Metastatic Breast Carcinoma in the Brain (tissue), 10 donors: Measurements from ENCODE around the gene MT1H.

GRCh38 chr16:54171876-54172474, 114.6 kb downstream of the IRX3 start:
- PRO-cap, 10 experiments = peak in 2 of 10 experiments; most common plus-strand start chr16:54172355 (in 2); most common minus-strand start chr16:54172297 (in 1)

- PRO-cap, 10 experiments = peak in 3 of 10 experiments; most common plus-strand start chr16:54278341 (in 1); most common minus-strand start chr16:54278102 (in 1)
These were observed 8.4 kb downstream of the IRX3 start for GRCh38 chr16:54277850-54278908.

DNA sequence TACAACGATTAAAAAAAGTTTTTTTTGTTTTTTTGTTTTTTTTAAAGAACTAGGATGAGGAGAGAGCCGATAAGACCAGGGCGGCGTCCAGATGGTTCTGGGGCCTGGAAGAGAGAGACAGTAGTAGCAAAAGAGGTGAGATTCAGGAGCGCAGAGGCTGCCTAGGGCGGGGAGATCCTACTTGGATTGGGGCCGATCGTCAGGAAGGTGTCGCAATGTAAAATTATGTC, 3.0 kb downstream of the IRX3 start:
- PRO-cap, 10 experiments = peak in 2 of 10 experiments; most common plus-strand start position 153 of the sequence (in 2); most common minus-strand start position 99 of the sequence (in 2)

DNA sequence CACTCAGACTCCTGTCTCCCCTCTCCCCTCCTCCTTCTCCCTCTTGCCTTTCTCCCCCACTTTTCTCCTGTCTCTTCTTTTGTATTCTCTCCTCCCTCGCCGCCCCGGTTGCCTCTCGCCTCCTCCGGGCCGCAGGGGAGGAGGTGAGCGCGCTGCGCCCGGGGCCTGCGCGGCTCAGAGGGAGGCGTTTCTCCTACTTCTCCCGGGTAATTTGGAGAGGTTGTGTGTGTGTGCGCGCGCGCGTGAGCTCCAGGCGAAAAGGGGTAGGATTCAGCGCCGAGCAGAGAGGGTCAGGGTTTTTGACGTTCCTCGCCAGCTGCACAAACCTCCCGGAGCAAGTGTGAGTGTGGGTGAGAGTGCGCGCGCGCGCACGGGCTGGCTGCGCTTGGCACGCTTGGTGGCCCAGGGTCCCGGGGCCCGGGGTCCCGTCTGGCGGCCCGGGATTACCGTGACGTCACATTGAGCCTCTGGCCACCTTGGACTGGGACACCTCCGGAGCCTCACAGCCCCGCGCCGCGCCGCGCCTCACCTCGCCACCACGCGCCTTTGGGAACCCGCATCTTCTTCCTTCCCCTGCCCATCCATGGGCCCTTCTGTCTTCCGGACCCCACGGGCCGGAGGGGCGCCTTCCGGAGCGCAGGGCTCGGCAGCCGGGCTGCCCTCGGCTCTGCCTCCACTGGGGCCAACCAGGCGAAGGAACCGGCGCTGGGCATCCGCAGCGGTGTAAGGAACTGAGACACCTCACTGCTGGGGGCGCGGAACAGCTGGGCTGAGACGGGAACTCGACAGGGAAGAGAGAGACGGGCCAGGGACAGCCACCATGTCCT, 482 bp downstream of the IRX6 start:
- PRO-cap, 10 experiments = no peak in any of the 10 experiments

- PRO-cap, 10 experiments = no peak in any of the 10 experiments
These were observed 60.7 kb downstream of the IRX6 start for GRCh38 chr16:55384622-55385276.

- PRO-cap, 10 experiments = no peak in any of the 10 experiments
These were observed 1.1 kb downstream of the MMP2 start for GRCh38 chr16:55479829-55480862.

DNA sequence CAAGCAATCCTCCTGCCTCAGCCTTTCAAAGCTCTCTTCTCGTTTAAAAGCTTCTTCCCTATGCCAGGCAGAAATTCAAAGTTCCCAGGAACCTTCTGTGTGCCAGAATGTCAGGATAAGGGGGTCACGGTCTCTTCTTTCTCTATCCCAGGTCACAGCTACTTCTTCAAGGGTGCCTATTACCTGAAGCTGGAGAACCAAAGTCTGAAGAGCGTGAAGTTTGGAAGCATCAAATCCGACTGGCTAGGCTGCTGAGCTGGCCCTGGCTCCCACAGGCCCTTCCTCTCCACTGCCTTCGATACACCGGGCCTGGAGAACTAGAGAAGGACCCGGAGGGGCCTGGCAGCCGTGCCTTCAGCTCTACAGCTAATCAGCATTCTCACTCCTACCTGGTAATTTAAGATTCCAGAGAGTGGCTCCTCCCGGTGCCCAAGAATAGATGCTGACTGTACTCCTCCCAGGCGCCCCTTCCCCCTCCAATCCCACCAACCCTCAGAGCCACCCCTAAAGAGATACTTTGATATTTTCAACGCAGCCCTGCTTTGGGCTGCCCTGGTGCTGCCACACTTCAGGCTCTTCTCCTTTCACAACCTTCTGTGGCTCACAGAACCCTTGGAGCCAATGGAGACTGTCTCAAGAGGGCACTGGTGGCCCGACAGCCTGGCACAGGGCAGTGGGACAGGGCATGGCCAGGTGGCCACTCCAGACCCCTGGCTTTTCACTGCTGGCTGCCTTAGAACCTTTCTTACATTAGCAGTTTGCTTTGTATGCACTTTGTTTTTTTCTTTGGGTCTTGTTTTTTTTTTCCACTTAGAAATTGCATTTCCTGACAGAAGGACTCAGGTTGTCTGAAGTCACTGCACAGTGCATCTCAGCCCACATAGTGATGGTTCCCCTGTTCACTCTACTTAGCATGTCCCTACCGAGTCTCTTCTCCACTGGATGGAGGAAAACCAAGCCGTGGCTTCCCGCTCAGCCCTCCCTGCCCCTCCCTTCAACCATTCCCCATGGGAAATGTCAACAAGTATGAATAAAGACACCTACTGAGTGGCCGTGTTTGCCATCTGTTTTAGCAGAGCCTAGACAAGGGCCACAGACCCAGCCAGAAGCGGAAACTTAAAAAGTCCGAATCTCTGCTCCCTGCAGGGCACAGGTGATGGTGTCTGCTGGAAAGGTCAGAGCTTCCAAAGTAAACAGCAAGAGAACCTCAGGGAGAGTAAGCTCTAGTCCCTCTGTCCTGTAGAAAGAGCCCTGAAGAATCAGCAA, 3.3 kb upstream of the LPCAT2 start:
- PRO-cap, 10 experiments = no peak in any of the 10 experiments

DNA sequence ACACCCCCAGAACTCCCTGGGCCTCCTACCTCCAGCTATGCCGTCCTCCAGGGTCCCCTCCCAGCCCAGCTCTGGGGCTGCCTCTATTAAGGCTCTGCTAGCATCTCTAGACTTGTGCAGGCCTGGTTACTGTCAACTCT, 20.0 kb downstream of the GNAO1 start:
- PRO-cap, 10 experiments = no peak in any of the 10 experiments

GRCh38 chr16:56421868-56422771, 3.2 kb downstream of the AMFR start:
- PRO-cap, 10 experiments = no peak in any of the 10 experiments

DNA sequence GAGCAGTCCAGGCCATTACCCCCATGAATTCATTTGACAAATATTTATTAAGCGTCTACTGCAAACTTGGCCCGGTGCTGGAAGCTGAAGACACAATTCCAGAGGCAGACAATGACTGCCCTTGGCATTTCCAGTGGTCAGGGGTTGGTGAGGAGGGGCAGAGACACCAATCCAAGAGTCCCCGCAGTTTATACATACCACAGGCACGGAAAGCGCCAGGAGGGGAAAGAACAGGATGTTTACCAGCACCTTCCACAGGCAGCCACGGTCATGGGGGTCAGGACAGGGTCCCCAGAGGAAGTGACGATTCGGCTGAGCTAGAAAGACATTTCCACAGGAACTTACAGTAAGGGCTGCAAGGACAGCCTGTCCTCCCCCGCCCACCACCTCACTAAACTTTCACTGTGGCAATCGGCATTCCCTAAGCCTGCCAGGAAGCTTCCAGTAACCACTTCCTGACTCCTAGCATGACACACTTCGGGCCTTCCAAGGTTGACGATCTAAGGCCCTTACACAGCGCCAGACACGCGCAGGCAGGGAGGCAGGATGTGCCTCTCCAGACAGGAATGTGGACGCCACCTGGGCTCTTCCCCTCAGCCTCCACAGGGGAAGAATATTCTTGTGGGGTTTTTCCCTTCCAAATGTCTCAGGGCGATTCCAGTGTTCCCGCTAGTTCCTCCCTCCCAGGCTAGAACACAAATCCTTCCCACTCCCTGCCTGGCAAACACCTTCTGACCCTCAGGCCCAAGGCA, 1.2 kb upstream of the MT2A start:
- PRO-cap, 10 experiments = peak in 6 of 10 experiments; most common plus-strand start position 444 of the sequence (in 2); most common minus-strand start position 393 of the sequence (in 5)

DNA sequence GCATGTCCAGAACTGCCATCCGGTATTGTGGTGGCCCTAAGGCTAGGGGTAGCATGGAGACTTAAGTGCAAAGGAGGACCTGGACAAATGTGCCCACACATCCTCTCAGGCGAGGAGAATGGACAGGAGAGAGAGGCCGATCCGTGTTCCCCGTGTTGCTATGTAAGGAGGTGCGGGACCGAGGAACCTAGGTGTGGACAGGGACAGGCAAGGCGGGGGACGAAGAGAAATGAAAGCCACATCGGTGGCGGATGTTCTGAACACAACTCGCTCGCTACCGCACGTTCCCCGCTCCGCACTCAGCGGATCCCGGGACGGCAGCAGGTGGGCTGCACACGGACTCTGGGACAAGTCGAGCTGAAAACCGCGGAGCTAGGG, 533 bp upstream of the MT1E start:
- PRO-cap, 10 experiments = peak in 3 of 10 experiments; most common plus-strand start position 64 of the sequence (in 2); most common minus-strand start position 308 of the sequence (in 1)

GRCh38 chr16:56668979-56670024, at the start of gene MT1H:
Gene MT1H, plus strand, starts transcription at chr16:56669814.
- PRO-cap, 10 experiments = no peak in any of the 10 experiments

DNA sequence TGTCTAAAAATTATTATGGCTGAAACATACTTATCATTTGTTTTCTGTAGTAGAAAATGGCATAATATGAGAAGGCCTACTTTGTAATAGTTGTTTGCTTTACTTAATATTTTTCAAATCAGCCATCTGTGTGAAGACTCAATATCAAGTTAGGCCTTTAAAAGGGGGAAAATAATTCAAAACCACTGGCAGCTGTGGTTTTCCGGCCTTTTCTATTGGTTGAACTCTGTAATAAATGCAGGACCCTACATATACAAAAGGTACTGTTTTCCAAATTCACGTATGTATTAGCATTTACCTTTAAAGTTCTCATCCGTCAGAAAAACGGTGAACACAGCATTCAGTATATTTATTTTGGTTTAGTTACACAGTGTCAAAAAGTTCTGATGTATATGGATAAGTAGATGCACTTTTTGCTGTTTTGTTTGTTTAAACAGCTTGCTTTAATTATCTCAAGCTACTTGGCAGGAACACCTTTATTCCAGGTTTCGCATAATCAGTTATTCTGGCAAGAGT, 1.8 kb downstream of the HERPUD1 start:
- PRO-cap, 10 experiments = no peak in any of the 10 experiments

GRCh38 chr16:56938549-56939574, 6.9 kb downstream of the HERPUD1 start:
- PRO-cap, 10 experiments = no peak in any of the 10 experiments

- PRO-cap, 10 experiments = no peak in any of the 10 experiments
These were observed 46.6 kb upstream of the CPNE2 start for GRCh38 chr16:57045635-57046284.

DNA sequence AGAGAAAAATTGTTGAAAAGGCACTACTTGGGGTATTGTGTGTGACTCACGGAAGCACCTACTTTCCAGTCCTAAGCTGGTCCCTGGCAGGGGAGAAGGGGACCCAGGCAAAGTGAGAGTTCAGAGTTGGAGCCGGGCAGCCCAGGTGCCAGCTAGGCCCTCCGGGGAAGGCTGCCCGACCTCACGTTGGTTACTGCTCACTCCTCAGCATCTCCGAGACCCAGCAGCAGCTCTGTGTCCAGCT, 26.1 kb upstream of the CPNE2 start:
- PRO-cap, 10 experiments = peak in 1 of 10 experiments; most common plus-strand start position 119 of the sequence (in 1)

DNA sequence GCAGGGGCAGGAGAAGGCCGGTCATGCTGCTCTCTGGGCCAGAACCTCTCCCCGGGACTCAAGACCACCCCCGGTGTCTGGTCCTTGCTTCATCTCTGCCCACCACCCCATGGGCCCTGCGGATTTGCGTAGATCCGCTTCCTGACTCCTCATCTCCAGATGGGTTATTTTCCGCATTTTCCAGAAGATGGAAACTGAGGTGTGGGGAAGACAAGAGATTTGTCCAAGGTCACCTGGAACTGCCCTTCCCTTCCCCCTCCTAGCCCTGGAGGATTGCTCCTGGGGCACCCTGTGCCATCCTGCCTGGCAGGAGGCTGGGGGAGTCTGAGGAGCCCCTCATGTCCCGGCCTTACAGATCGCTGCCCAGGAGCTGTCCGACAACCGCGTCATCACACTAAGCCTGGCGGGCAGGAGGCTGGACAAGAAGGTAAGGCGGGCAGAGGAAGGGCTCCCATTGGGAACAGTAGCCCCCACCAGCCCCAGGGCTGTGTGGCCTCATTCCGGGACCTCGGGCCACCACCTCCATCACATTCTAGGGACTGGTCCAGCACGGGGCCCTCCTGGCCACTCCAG, 24.8 kb downstream of the CPNE2 start:
- PRO-cap, 10 experiments = no peak in any of the 10 experiments

- PRO-cap, 10 experiments = no peak in any of the 10 experiments
These were observed 28.6 kb downstream of the CPNE2 start for GRCh38 chr16:57120740-57121533.

GRCh38 chr16:57147333-57148254, 38.2 kb downstream of the PSME3IP1 start:
- PRO-cap, 10 experiments = peak in 1 of 10 experiments; most common minus-strand start chr16:57147483 (in 1)

DNA sequence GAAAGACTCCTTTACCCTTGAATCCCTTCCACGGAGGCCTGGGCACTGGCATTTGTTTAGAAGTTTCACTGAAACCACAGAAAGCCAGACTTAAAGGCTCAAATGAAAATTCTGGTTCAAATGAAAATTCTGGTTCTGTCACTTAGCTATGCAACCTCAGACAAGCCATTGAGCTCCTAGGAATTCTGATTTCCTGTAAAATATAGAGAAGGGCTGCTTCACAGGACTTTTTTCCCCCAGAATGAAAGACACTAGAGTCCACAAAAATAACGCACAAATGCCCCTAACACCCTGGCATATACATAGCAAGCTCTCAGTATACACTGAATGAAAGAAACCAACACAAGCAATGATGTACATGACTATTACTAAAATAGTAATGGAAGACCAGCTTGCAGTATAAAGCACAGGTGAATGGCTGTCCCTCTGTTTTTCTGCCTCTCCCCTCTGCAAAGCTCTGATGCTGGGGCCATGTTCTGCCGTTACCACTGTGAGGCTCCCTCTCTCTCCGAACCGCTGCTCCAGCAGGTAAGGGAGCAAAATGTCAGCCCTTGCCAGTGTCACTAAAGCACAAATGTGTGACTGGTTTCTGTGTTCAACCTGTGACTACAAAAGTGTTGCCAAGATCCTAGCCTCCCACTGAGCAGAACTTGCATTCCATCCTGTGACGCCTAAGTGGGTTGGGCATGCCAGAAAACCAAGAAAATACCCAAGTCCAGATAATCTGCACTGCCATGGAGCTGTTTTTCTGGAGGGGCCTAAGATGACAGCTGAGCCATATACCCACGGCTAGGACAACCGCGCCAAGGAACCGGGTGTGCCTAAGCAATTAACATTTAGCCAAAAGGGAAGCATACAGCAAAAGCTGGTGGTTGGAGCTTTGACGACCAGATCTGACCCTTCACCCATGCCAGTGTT, 35.3 kb downstream of the PSME3IP1 start:
- PRO-cap, 10 experiments = no peak in any of the 10 experiments